A172 (cell line): ENCODE measurements around the gene R3HDML.

DNA sequence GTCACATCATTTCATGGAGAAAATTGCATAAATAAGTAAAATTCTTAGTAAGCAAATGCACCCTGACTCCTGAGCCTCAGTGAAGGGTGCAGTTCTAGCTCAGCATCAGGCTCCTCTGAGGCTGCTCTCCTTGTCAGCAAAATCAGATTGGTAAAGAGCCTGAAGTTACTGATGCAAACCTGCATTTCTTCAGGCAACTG lies 266.1 kb downstream of the MAFB start:
- RAMPAGE, long total RNA = no peak

DNA sequence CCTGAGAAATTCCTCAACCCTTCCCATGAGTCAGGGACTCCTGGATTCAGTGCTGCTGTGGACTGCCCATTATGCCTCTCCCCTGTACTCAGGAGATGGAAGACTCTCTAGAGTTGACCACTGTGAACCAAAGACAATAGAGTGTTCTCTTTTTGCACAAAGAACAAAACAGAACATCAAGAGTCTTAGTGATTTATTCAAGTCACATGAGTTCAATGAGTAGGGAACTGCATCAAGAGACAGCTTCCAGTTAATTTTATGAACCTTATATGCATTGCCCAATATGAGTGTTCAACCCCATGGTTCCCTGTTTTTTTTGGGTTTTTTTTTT lies 224.4 kb downstream of the MAFB start:
- RAMPAGE, long total RNA = no peak

DNA sequence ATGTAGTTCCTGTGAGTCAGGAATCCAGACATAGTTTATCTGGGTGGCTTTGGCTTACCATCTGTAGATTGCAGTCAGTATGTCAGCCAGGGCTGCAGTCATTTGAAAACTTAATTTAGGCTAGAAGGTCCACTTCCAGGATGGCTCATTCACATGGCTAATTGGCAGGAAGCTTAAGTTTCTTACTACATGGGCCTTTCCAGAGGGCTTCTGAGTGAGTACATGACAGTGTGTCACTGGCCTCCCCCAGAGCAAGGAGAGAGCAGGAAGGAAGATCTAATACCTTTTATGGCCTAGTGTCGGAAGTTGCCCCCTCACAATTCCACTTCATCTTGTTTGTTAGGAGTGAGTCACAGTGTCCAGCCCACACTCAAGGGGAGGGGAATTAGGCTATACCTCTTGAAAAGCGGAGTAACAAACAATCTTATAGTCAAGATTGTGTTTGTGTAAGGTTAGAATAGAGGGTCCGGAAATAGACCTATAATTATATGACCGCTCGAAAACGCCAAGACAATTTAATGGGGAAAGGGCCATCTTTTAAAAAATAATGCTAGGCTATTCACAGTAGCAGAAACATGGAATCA lies 29.8 kb downstream of the TOP1 start:
- RAMPAGE, long total RNA = no peak

DNA sequence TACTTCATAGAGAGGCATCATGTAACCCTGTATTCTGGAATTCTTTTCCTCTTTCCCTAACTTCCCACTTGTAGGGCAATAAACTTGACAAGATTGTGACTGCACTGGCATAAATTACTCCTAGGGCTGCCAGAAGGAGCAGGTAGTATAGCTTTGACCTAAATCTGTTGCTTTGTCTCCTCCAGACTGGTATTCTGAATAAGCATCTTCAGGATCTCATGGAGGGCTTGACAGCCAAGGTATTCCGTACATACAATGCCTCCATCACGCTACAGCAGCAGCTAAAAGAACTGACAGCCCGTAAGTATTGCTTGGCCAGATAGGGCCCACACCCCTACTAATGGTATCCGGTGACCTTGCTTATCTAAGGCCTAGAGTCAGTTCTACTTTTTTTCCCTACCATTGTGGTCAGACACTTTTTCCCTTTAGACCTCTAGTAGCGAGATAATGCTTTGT lies 21.2 kb upstream of the PLCG1 start:
- RAMPAGE, long total RNA = no peak

DNA sequence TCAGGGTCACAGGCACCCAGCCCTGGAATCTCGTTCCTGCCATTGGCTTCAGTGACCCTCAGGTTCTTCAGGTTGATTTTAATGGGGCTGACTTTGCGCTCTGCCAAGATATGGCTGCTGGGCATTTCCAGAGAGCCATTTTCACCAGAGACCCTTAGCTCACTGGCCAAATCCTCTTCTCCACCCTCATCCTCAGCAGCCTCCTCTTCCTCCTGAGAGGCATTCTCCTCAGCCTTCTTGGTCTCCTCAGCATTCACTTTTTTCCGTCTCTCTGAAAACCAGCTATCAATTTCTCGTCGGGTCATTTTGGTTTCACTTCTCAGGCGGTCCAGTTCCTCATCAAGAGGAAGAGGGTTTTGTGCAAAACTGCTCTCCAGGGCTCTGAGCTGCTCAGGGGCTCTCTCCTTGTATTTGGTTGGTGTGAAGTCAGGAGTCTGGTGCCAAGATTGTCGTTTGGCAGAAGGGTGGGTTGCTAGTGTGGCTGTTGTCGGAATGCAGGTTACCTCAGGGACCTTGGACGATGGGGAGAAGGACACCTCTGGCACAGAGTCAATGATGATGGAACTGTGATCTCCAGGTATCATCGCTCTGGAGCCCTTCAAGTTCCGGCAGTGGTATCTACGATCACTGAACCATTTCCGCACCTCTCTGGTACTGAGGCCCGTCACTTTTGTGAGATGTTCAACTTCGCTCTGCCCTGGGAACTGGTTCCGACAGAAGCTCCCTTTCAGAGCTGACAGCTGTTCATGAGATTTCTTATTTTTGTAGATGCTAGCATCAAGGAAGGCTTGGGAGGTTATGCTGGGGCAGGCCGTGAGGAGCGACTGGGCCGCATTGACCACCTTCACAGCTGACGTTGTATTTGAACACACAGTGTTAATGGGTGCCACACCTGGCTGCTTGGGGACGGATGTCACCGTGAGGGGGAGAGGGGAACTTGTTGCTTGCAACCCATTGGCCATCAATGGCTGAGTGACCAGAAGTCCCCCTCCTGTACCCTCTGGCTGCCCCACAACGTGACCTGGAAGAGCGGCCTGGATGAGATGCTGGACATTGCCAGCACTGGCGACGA lies 65.7 kb downstream of the PLCG1 start:
- RAMPAGE, long total RNA = no peak

DNA sequence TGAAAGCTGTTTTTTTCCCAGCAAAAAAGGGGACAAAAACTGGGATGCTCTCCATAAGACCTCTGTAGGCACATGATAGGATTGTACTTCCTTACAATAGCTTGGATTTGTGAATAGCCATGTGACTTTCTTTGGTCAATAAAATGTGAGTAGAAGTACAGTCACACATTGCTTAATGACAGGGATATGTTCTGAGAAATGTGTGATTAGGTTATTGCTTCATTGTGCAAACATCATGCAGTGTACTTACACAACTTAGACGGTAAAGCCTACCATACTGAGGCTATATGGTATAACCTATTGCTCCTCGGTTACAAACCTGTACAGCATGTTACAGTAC lies 4.1 kb upstream of the ZHX3 start:
- RAMPAGE, long total RNA = no peak

DNA sequence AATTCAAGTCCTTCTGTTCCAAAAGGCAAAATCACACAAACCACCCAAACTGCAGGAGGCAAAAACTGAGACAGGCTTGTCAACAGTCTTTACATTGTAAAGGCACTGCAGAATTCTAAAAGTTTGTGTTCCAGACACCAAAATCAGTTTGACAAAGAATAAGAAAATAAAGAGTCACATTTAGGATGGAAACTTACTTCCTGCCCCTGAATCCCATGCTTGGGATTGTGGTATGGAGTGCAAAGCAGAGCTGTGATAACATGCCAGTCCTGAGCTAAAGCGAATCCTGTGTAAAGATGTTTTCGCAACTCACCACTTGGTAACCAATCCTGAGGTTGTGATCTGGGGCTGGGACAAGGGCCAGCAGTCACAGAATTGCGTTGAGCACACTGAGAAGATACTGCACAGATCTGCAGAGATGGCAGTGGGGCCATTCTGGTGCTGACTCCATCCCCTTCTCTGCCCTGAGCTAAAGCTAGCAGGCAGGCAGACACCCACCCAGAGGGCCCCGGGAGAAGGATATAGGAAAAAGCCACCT lies 108.5 kb downstream of the CHD6 start:
- RAMPAGE, long total RNA = no peak

GRCh38 chr20:41693099-41694149 lies 75.2 kb upstream of the CHD6 start:
- RAMPAGE, long total RNA = no peak

DNA sequence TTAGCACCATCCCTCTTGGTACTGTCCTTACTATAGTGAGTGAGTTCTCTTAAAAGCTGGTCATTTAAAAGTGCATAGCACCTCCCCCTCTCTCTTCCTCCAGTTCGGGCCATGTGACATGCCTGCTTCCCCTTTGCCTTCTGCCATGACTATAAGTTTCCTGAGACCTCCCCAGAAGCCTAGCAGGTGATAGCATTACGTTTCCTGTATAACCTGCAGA lies 476.1 kb downstream of the PTPRT start:
- RAMPAGE, long total RNA = no peak

GRCh38 chr20:43457135-43457333 lies 662 bp upstream of the SRSF6 start:
- RAMPAGE, long total RNA = no peak

DNA sequence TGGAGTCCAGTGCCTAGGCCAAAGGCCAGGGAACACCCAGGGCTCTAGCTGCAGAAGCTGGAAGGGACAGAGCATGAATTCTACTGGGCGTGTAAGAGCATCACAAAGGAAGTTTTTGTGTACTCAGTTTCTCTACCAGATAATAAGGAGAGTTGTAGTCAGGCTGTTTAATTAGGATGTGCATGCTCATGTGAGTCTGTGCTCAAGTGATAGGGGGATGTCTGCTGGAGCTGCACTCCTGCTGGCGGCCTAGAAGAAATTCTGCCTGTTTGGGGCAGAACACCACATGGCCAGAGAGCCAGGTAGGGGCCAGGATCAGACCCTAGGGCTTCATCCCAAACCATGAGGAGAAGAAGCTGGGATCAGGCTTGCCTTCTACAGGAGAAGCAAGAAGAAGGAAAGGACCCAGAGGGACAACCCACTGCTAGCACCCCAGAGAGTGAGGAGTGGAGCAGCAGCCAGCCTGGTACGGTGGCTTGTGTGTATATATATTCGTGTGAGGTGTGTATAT lies 8.3 kb downstream of the L3MBTL1 start:
- RAMPAGE, long total RNA = no peak

GRCh38 chr20:43579711-43580710 lies 10.7 kb upstream of the IFT52 start:
- RAMPAGE, long total RNA = no peak

DNA sequence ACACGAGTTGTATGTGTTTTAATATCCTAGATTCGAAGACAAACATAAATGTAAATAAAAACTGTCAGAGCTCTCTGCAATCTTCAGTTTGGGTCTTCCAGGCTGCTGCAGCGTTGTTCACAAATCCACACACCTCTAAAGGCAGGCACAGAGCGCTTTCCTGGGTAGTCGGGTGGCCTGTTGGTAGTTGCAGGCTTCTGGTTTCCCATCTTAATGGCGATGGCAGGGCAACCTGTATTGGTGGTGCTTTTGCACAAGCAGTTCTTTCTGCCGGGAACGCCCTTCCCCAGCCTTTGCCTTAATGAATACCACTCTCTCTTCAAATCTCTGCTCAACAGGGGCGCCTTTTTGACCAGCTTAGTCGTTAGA lies 746 bp upstream of the IFT52 start:
- RAMPAGE, long total RNA = no peak

DNA sequence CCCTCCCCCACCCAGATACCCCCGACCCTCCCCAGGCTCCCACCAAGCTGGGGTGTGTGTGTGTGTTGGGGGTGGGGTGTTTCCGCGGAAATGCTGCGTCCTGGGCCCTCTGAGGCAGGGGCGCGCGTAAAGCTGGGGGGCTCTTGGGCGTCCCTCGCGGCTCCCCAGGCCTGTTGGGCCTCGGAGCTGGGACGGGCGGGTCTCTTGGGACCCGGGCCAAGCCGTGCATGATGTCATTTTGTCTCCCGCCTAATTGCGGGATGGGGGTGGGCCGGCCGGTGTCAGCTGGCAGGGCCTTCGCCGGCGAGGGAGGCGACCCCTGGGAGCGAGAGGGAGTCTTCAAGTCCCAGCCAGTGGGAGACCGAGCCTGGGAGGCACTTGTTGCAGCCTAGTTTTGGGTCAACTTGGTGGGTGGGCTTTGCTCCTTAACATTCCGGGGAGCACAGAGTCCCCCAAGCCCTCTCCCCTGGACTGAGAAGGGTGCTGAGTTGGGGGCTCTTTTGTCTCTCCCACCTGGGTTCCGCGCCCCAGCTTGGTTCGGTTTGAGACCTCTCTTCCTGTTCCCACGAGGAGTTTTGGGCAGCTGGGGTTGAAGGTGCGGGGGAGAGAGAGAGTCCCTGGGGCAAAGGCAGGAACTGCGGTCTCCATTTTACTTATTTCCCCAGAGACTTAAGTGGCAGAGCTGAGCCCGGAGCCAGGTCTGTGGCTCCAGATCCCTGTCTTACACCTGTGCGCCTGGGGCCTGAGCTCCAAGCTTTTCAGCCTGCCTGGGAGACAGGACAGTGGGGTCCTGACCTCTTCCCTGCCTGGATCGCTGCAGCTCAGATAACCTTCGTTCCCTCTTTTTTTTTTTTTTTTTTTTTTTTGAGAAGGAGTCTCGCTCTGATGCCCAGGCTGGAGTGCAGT lies 692 bp downstream of the MYBL2 start:
- RAMPAGE, long total RNA = no peak

DNA sequence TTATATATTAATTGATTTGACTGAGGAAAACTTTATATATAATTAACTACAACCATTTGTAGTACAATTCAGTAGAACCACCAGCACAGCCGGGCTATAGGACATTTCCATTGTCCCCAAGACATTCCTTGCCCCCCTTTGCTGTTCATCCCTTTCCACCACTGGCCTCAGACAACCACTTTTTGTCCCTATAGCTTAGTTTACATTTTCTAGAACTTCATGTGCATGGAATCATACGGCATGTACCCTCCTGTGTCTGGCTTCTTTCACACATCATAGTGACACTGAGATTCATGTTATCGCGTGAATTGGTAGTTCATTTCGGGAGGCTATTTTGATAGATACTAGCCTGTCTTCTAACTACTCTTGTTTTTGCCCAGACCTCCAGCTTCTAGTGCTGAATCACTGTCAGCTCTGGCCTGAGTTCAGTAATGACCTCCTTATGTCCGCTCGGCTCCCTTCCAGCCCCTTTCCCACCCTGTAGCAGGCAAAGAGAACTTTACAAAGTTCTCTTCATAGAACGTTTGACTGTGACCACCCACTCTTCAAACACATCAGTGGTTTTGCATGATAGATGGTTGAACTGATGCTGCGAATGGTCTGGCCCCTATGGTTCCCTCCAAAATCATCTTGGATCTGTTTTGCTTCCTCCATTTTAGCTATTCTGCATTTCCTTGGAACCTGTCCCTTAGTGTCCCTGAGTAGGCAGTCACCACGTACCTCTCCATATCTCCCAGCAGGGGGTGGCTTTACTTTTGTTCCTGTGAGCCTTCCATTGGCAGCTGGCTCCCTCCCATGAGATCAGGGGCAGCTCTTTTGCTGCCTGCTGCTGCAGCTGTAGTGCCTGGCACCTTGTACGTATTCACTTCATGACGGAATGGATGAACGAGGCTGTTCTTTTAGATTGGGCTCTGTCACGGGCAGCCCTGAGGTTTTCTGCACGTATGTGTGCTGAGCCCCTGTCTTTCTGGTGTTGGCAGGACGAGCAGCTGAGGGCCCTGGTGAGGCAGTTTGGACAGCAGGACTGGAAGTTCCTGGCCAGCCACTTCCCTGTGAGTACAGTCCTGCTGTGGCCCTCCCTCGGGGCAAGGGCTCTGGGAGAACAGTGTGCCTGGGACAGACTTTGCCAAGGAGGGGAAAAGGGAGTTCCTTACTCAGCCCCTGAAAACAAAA lies 14.3 kb downstream of the MYBL2 start:
- RAMPAGE, long total RNA = no peak

DNA sequence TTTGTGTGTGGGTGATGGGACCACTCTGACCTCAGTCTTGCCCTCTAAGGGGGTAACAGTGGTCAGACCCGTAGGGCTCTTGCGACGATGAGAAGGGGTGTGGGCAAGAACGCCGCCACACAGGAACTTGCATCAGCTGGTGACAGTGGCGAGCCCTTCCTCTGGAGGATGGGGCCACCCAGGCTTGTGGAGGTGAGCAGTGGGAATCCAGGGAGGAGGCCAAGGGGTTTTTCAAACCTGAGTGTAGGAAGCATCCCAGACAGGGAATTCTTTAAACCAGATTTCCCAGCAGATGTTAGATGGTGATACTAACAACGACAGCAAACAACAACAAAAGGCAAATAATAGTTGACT lies 117.3 kb downstream of the JPH2 start:
- RAMPAGE, long total RNA = no peak

DNA sequence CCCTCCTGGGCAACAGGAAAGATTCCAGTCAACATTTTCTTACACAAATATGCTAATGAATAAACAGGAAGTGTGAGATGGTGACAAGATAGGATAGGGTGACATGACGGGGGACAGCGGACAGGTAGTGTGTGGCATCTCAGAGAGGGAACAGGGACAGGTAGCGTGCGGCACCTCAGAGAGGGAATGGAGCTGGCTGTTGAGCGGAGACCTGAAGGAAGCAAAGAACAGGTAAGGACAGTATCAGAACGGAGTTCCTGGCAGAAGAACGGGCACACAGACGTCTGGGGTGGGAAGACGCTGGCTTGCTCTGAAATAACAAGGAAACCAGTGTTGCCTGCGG lies 111.8 kb downstream of the JPH2 start:
- RAMPAGE, long total RNA = no peak

DNA sequence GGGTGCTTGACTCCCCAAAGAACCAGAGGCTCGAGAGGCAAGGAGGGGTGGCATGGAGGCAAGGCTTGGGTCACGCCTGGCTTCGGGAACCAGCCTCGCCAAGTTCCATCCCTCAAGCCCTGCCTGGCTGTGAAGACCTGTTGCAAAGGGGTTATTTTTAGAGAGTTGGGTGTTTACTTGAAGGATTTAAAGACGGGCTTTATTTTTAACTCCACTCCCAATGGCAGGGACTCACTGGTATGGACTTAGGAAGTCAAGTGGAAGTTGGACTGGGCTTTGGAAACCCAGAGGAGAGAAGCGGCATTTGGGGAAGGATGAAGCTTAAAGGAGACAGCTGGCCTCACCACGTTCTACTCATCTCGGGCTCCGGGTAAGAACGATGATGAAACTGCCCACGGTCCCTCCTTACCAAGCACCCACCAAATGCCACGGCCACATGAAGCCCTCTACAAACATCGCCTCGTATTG lies 43.0 kb downstream of the JPH2 start:
- RAMPAGE, long total RNA = no peak

DNA sequence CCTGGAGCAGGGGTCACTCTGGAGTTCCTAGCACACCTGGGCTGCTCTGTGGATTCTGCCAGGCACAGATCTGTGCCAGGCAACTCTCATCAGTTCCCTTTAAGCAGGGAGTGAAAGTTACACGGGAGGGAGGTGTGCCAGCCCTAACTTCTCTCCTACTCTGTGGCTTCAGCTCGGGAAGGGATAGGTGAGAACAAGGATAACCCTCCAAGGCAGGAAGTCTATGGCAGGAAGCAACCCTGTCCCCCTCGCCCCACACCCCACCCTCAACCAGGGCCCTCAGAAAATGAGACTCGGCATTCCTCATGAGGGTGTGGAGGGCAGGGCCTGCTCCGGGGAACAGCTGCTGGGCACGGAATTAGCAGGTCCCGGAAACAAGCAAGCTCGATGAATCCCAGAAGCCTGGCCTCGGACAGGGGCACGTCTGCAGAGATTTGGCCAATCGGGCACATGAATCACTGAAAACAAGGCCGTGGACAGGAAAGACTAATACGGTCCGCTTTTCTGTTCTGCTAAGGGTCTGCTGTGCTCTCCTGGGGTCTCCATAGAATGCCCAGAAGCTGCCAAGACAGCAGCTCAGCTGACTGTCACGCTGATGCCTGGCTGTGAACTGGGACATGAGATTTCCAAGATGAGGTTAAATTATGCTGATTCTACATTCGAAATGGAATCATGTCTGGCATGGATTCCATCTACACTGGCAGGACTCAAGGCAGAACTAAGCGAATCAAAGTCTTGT lies 9.8 kb downstream of the JPH2 start:
- RAMPAGE, long total RNA = no peak

DNA sequence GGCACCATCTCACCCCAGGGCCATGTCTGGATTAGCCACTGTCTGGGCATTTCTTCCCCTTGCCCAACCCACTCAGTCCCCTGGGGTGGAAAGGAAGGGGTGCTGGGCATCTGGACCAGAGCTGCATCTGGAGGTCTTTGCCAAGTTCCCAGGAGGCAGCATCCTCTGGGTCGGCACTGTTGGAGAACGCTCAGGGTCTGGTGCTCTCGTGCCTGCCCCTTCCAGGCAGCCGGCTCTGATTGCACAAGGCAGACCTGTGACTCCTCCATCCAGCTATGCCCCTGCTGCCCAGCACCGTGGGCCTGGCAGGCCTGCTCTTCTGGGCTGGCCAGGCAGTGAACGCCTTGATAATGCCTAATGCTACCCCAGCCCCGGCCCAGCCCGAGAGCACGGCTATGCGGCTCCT lies at the start of gene R3HDML:
Gene R3HDML, plus strand, starts transcription at position 161 of the 406 bp plus-strand sequence.
- RAMPAGE, long total RNA = no peak